ENCODE data around the gene ABCC12.

DNA sequence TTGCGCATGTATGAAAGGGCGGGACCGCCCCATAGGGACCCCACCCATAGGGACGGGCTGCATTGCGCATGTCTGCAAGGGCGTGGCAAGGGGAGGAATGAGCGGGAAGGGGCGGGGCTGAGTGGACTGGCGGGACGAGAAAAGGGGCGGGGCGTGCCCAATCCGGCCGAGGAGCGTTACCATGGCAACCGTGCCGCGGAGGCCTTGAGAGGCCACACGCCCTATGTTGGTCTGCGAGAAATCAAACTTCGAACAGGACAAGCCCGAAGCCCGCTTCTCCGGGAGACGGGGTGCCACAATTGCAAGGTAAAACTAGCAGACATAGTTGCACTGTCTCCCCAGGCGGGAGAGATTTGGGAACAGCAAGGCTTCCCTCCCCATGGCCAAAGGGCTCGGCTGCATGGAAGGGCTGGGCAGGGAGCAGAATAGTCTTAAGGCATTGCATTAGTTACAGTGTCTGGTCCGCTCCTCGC is 1748.3 kb downstream of the TP53TG3F start:
- PRO-cap, result no peak

DNA sequence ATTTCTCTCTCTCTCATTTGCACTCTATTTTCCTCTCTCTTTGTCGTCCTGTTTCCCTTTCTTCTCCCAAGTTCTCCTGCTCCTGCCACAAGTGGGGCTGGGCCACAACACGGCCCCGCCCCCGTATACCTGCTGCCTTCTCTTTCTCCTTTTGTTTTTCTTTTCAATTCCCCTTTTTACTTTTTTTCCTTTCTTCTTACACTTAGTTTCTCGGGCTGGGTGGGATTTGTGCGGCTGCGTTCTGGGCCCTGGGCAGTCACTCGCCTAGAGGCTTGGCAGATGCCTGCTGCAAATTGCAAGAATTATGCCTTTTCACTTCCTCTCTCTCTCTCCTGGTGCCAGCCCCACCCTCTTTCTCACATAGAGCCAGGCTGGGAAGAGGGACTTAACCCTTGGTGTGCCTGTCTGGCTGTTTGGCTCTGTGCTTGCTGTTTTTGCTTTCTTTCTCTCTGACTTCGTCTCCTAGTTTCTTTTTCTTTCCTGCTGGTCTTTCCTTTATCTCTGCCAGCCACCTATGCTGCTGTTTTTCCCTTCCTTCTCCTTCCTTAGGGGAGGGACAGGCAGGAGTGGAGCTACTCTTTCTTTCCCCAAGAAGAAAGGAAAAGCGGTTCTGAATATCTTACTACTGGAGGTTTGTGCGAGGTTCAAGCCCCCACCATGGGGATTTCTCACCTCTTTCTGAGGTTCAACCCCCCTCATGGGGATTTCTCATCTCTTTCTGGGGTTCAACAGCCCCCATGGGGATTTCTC is 2139.6 kb downstream of the TP53TG3F start:
- PRO-cap, result no peak

- PRO-cap, result no peak
These were observed 52.2 kb downstream of the SHCBP1 start for GRCh38 chr16:46569031-46569363.

- PRO-cap, result no peak
These were observed 1.2 kb downstream of the C16orf87 start for GRCh38 chr16:46829784-46830268.

GRCh38 chr16:46852201-46852488 is 21.2 kb upstream of the C16orf87 start:
- PRO-cap, result no peak

GRCh38 chr16:46859812-46860196 is 24.4 kb upstream of the GPT2 start:
- PRO-cap, result no peak

DNA sequence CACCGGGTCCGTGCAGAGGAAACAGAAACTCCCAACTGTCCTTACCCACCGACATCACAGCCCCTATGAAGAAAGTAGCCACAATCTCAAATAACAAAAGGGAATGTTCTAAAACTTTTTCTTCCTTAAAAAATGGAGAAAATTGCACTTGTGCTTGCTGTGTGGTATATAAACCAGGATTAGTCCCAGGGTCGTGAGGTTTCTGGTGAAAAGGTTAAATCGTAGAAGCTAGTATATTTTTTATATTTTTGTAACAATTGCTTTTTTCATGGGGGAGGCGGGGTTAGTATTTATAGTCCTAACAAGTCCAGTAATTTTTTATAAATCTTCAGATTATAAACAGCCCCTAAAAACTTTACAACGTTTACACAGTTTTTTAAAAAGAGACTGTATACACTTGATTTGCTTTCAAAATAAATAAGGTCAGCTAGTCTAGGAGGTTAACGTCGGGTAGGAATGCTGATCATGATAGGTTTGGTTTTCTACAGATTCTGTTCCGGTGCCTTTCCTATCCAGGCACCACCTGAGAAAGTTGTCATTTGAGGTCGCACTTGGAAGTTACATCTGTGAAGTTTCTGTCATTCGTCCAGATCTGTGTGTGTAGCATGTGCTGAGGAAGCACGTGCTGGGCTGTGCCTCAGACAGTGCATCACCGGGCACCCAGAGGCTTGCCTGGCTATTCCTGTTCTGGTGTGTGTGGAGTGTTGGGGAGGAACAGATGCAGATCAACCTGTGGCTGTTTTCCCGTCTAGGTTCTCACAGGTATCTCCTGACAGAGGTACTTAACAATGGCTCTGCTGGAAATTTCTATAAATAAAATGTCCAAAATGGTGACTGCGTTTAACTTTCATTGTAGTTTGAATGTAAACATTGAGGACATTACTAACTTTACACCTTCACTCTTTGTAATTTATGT is 42.8 kb downstream of the DNAJA2 start:
- PRO-cap, result no peak

DNA sequence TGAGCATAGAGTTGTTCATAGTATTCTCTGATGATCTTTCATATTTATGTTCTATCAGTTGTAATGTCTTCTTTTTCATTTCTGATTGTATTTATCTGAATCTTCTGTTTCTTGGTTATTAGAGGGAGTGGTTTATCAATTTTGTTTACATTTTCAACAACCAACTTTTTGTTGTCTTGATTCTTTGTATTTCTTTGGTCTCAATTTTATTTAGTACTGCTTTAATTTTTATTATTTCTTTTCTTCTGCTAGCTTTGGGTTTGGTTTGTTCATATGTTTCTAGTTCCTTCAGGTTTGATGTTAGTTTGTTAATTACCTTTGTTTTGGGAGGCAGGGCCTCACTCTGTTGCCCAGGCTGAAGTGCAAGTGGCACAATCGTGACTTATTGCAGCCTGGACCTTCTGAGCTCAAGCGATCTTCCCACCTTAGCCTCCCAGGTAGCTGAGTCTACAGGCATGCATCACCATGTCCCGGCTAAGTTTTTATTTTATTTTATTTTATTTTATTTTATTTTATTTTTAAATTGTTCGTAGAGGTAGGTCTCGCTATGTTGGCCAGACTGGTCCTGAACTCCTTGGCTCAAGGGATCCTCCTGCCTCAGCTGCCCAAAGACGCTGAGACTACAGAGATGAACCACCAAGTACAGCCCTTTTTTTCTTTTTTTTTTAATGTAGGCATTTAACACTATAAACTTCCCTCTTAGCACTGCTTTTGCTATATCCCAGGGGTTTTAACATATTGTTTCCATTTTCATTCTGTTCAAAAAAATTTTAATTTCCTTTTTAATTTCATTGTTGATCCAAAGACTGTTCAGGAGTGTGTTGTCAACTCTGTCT is 152.1 kb upstream of the NETO2 start:
- PRO-cap, result no peak

GRCh38 chr16:47463777-47464581 is 2.8 kb downstream of the PHKB start:
- PRO-cap, result no peak

DNA sequence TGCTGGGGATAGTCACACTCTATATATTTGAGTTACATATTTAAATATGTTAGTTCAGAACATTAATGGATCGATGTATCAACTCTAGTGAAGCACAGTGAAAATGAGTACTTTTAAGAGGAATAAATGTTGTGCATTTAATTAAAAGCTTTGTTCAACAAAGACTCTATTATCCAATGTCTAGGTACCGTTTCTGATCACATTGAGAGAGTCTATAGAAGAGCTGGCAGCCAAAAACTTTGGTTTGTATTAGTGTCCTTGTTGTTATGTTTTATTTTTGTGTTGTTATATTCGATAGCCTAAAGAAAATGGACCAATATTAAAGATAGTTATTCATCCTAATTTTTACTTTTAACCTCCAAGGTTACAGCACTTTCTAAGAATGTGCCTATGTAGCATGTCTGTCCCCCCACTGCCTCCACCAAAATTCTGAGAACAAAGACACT is 202.4 kb downstream of the PHKB start:
- PRO-cap, result no peak

- PRO-cap, result no peak
These were observed 226.8 kb downstream of the PHKB start for GRCh38 chr16:47687943-47688336.

DNA sequence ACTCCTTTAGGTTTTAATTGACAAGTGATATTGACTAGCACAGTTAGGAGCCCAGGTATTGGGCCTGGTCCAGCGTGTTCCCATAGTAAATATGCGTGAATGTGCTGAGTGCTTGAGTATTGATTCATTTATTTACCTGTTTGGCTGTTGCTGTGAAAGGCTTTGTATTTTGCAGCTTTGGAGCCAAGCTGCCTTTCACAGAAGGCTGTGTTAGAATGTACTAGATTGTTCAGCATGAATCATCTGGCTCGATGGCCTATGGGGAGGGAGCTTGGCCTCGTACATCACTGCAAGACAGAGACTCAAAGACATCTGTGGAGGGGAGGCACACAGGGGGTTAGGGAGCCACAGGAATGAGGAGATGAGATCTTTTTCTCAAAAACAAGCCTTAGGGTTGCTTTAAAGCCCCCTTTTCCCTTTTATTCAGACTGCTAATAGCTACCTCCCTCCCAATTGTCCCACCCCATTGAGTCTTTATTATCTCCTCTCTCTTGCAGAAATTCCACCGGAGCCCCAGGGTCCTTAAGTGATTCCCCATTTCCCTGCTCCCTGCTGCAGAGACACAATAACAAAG is 307.3 kb downstream of the ABCC12 start:
- PRO-cap, result no peak

DNA sequence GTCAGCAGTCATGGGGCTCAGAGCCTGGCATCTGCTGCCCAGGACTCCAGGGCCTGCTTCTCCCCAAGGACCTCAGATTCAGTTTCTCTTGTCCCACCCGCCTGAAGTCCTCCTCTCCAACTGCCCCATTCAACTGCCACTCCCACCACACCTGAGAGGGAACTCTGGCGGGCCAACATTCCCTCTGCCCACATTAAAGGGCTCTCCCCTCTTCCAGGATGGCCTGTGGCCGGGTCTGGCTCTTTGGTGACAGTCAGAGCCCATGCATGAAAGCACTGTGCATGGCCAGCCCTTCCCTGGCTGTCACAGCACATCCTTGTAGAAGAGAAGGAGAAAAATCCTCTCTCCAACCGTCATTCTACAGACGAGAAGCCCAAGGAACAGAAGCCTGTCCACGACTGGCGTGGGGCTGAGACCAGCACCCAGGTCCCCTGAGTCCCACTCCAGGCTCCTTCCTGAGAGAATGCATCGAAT is at the start of gene ABCC12:
TSS of gene ABCC12 (minus strand) at position 122 of the 474 bp plus-strand sequence.
- PRO-cap, result no peak

DNA sequence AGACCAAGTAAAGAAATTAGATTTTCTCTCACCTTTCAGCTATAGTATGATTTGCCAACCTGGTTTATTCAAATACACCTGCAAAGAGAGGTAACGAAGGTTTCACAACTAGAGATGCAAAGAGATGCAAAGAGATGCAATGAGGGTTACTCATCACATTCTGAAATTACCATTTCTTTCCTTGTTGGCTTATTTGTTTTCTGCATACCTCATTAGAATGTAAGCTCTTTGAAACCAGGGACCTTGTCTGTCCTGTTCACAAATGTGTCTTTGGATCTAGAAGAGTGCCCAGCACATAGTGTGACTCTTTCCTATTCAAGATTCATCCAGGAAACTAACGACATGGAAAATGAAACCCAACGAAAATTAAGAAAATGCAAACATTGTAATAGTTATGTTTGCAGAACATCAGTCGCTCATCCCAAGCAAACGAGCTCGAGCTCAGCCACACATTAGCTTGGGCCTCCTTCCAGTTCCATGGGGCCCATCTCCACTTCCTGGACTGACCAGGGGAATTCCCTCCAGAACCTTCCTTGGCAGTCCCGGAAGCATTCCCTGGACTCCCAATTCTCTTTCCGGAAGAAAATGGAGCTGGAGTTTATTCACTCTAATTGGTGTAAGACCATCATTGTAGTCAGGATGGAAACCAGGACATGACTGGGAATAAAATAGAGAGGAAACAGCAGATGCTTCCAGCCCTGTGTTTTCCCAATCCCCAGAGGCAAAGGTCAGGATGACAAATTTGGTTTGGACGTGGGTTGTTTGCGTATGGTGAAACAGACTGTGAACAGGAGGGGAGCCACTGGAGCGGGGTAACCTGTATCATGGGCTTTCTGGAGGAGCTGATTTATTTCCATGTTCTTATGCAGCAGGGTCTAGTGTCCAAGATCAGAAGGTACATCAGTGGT is 8.7 kb upstream of the LONP2 start:
- PRO-cap, result no peak

- PRO-cap, result no peak
These were observed 1.5 kb downstream of the LONP2 start for GRCh38 chr16:48245637-48246002.

GRCh38 chr16:48251921-48252573 is 4.7 kb upstream of the ABCC11 start:
- PRO-cap, result no peak

GRCh38 chr16:48342363-48343462 is 42.5 kb downstream of the SIAH1 start:
- PRO-cap, result no peak

- PRO-cap, result no peak
These were observed 34.4 kb downstream of the SIAH1 start for GRCh38 chr16:48350843-48351271.

DNA sequence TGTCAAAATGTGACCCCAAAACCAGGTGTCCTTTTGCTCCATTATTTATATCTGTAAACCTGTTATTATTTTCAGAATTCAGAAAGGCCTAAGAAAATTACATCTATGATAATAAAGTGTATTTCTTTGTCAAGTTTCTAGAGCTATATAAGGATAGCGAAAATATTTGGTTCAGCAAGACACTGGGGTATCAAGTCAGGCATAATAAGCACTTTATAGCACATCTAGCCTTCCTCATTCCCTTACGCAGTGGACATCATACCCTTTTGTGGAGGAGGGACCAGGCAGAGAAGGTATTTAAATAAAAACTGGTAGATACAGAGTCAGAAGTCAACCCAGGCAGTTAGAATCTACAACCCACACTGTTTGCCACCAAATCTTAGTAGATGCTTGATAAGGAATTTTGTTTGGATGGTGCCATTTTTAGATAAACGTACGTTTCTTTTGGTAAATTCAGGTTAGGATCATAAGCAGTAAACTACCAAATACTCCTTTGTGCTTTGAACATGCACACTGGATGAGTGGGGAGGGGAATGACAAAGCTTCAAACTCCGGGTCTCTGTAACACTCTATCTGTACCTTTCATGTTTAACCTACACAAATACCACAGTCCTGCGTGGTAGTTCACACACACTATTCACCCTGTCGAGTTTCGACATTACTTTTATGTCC is 28.2 kb downstream of the SIAH1 start:
- PRO-cap, result no peak

GRCh38 chr16:48558083-48558607 is 51.8 kb downstream of the N4BP1 start:
- PRO-cap, result no peak